Camera-type eye (tissue), 1 donor: ENCODE data around the gene TAS2R60.

- RAMPAGE, long total RNA = no peak
Measured at GRCh38 chr7:143264514-143264924, 1.3 kb downstream of the GSTK1 start.

- RAMPAGE, long total RNA = no peak
Measured at GRCh38 chr7:143264925-143265543, 1.8 kb downstream of the GSTK1 start.

GRCh38 chr7:143268607-143269769, 5.7 kb downstream of the GSTK1 start:
- RAMPAGE, long total RNA = no peak

- RAMPAGE, long total RNA = no peak
Measured at GRCh38 chr7:143299130-143300248, 11.3 kb downstream of the CASP2 start.

DNA sequence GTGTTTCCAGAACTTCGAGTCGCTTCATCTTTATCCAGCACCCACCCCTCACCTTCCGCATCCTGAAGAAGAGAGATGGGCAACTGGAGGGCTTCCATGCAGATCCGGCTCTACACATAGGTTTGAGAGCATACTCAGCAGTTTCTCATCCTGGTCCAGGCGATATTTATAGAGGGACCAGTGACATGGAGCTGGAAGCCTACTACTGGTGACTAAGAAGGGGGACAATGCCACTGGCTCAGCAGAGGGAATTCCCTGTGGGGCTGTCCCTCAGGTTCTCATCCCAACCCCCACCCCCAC, 254 bp upstream of the CLCN1 start:
- RAMPAGE, long total RNA = no peak

GRCh38 chr7:143381803-143382580, 847 bp downstream of the ZYX start:
- RAMPAGE, long total RNA = no peak

DNA sequence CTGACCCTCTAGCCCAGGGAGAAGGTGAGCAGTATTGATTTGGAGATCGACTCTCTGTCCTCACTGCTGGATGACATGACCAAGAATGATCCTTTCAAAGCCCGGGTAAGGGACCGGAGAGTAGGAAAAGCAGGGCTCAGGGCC, 1.3 kb downstream of the ZYX start:
- RAMPAGE, long total RNA = no peak

DNA sequence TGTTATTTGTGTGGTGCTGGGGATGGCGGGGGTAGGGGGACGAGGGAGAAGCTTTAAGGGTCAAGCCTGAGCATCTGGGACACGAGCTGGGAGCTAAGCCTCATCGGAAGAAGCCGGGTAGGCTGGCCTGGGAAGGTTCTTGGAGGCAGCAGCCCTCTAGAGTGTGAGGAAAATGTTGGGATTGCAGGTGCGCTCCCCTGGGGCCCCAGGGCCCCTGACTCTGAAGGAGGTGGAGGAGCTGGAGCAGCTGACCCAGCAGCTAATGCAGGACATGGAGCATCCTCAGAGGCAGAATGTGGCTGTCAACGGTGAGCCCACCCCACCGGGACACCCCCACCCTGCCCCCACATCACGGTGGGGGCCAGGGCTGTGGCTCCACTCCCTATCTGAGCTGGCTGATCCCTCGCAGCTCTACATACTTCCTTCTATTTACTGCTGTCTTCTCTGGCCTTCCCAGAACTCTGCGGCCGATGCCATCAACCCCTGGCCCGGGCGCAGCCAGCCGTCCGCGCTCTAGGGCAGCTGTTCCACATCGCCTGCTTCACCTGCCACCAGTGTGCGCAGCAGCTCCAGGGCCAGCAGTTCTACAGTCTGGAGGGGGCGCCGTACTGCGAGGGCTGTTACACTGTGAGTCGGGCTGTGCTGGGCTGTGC, 7.0 kb downstream of the ZYX start:
- RAMPAGE, long total RNA = no peak

DNA sequence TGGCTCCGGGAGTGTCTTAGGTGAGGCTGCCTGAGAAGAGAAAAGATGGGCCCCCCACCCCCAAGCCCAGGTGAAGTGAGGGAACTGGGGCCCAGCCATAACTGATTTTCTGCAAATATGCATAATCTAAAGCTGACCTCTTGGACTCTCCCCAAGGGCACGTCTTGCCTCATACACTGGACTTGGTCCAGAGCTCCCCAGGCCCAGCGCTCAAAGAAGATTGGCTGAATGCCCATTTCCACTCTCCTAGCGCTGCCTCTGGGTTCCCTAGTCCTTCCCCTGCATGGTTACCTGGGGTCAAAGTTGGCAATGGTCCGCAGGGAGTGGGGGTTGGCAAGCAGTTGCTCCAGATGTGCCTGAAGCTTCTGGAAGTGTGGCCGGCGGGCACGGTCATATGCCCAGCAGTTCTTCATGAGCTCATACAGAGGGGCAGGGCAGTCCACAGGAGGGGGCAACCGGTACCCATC, 12.3 kb downstream of the ZYX start:
- RAMPAGE, long total RNA = no peak

DNA sequence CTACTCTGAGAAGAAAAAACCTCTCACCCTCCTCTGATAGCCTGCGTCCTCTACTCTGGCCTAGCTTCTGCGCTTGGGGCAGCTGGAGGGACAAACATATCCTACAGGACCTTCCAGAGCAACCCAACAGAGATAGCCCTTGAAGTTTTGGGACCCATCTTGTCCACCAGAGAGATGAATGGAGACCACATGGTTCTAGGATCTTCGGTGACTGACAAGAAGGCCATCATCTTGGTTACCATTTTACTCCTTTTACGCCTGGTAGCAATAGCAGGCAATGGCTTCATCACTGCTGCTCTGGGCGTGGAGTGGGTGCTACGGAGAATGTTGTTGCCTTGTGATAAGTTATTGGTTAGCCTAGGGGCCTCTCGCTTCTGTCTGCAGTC, at the start of gene TAS2R60:
Gene TAS2R60, plus strand, starts transcription at position 175 of the 386 bp plus-strand sequence.
- RAMPAGE, long total RNA = no peak

DNA sequence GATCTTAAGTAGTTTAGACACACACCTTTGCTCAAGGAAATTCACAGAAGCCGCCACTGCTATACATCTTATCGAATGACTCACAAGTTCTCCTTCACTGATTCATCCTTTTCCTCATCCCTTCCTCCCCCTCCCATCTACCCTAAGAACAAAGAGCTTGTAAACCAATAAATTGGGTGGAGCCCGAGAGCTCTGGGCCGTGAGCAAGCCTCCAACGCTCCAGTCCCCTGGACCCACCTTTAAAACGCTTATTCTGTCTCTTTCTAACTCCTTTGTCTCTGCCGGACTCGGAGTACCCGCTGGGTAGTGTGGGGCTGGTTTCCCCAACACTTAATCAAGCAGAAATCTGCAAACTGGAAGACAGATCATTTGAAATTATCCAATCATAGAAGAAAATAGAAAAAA, 5.3 kb upstream of the TAS2R41 start:
- RAMPAGE, long total RNA = no peak

- RAMPAGE, long total RNA = no peak
Measured at GRCh38 chr7:143812901-143813274, 55.4 kb upstream of the CTAGE6 start.

- RAMPAGE, long total RNA = no peak
Measured at GRCh38 chr7:143881624-143882606, 20.1 kb downstream of the TCAF1 start.

DNA sequence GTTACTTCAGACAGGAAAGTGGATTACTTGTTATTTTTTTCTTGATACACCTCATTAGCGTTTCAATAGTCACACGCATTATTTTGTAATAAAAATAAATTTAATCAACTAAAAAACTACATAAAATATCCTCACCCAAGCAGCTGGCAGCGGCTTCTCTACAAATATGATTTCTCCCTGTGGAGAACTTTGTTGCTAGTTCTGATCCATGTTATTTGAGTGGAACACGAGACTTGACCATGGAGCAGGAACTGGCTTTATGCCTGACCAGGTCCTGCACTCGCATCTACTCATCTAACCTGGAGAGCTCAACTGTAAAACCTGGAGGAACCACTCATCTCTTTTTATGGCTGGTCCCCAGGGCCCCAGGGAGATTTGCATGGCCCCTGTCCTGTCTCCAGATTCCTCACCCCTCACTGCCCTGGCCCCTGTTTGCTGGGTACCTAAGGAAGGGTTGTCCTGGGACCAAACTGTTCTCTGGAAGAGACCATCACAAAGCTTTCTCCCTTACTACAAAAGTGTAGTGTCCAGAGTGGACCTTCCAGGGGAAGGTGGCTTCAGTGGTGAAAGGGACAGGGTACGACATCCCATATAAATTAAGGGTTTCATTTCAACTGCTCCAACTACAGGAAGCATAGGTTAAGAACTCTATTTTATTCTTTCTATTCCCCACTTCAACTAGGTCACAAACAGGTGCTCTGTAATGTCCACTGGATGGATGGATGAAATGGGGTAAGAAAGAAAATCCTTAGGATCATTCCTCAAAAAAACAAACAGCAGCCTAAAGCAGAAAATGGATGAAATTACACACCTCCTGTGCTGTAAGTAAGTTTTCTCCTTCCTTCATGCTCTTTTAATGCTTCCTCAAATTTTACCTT, 15.9 kb downstream of the TCAF1 start:
- RAMPAGE, long total RNA = no peak

DNA sequence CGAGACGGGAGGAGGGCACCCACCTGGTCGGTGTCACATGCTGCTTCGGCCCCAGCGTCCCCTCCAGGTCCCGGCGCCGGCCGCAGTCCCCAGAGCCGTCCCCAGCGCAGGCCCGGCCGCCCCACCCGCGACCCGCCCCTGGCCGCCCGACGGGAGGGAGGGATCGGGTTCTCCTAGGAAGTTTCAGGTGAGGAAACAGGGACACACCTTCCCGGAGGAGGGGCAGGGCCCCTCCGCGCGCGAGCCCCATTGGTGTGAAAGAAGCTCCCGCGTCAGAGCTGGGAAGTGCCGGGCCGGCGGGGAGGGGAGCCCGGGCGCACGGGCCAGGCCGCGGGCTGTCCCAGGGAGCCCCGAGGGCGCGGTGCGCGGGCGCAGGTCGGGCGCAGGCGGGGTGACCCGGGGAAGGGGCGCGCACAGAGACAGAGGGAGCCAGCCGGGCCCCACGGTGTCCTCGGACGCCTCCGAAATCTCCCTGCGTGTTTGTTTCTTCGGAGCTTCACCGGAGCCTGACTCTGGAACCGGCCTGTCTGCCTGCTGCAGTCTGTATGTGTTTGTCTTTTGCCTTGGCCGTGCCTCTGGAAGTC, 18.0 kb upstream of the OR2A1 start:
- RAMPAGE, long total RNA = no peak

GRCh38 chr7:144834344-144834794, 1.5 kb downstream of the TPK1 start:
- RAMPAGE, long total RNA = no peak

DNA sequence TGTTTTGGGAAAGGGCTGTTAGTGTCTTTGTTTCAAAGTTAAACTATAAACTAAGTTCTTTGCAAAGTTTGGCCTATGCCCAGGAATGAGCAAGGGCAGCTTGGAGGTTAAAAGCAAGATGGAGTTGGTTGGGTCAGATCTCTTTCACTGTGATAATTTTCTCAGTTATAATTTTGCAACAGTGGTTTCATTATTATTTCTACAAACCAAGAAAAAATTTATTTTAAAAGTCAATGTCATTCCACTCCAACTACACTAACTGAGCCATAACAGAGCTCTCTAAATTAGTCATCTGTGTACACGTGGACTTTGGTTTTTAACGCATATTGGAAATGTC, 143.3 kb upstream of the C7orf33 start:
- RAMPAGE, long total RNA = no peak

- RAMPAGE, long total RNA = no peak
Measured at GRCh38 chr7:148623570-148624116, 33.1 kb downstream of the C7orf33 start.

DNA sequence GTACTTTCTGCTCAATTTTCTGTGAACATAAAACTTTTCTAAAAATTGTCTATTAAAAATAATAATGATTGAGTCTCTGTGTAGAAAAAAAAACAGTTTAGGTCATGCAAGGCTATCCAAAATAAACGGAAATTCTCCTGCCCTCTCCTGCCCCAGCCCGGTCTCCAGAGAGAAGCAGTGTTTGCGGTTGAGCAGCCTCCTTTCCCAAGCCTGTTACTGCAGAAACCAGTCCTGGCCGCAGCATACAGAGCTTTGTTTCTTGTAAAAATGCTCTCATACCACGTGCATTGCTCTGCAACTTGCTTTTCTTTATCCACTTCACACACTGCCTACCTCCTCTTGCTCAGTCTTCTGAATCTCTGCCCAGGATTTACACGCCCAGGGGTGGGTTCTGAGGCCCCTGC, 34.4 kb upstream of the CUL1 start:
- RAMPAGE, long total RNA = no peak

DNA sequence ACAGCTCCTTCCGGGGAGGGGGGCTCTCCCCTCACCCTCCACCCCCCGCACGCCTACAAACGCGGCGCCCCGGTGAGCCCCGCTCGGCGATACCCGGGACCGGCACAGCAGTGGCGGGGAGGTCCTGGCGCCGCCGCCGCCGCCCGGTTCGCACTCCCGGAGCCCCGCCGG, 239 bp downstream of the EZH2 start:
- RAMPAGE, long total RNA = no peak